Skeletal muscle satellite cell (primary cell): ENCODE data around the genes LENG1, LENG9, LILRA1 and KIR2DL1.

- CAGE, long polyA plus RNA: no peak
These were observed at the start of gene LENG1 for GRCh38 chr19:54159234-54160440. LENG1 (minus strand) TSS chr19:54159721.

DNA sequence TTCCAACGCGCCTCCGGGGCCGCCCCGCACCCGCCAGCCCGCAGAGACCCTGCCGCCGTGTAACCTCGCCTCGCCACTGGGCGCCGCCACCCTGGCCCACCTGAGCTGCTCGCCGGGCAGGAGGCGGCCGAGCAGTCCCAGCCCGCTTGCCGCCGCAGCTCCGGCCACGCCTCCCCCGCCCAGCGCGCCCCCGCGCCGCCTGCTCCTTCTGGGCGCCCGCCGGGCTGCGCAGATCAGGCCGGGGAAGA is 218 bp downstream of the MBOAT7 start:
- CAGE, long polyA plus RNA: no peak

DNA sequence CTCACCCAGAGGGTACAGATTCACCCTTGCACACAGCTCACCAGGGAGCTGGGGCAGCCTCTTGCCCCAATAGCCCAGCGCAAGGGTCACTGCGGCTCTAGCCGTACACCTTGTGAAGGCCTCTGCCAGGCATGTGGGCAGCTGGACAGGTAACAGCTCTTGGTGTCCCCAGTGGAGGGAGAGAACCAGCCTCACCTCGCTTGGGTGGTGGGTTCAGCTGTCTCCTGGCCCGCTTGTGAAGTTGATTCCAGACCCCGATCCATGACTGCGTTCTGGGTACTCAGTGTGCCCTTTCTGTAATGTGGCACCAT is 5.9 kb downstream of the RPS9 start:
- CAGE, long polyA plus RNA: no peak

- CAGE, long polyA plus RNA: no peak
These were observed 5.0 kb upstream of the LAIR1 start for GRCh38 chr19:54369459-54370384.

GRCh38 chr19:54373490-54374159 is 8.9 kb upstream of the LAIR1 start:
- CAGE, long polyA plus RNA: no peak

- CAGE, long polyA plus RNA: no peak
These were observed 15.7 kb downstream of the TTYH1 start for GRCh38 chr19:54430649-54431721.

- CAGE, long polyA plus RNA: no peak
These were observed 14.8 kb upstream of the LENG8 start for GRCh38 chr19:54434022-54434754.

DNA sequence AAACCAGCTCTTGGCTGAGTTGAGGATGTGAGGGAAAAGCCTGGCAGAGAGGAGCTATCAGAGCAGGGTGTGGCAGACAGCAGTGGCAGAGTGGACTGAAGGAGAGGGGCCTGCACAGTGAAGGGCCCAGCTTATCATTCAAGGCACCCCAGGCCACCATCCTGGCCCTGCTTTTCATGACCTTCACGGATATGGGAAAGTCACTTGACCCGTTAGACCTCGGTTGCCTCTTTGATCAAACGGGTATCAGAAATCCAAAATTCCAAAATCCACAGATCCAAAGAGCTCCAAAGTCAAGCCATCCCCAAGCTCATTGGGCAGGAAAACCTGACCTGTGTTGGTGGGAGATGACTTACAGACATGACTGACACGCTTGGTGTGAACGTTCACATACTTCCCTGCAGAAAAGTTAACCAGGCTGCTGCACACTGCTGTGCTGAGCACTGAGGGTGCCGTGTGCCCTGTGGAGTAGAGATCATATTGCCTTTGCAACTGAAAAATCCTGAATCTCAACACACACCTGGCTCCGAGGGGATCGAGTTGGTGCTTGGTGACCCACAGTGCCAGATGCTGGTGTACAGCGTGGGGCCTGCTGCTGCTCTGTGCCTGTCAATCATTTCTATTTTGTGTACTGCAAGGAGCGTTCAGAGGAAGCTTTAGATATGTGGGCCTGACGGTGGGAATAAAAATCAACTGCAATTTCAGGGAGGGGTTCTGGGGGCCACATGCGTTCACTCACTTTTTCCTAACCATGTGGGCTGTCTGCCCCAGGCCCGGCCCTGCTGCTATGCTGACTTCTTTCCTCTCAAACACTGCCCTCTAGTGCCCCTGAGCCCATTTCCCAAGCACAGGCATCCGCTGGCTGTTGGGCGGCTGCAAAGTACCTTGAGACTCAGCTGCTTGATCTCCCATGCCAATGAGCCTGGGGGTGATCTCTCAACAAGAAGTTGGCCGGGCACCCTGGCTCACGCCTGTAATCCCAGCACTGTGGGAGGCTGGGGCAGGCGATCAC is 9.9 kb upstream of the LENG8 start:
- CAGE, long polyA plus RNA: no peak

DNA sequence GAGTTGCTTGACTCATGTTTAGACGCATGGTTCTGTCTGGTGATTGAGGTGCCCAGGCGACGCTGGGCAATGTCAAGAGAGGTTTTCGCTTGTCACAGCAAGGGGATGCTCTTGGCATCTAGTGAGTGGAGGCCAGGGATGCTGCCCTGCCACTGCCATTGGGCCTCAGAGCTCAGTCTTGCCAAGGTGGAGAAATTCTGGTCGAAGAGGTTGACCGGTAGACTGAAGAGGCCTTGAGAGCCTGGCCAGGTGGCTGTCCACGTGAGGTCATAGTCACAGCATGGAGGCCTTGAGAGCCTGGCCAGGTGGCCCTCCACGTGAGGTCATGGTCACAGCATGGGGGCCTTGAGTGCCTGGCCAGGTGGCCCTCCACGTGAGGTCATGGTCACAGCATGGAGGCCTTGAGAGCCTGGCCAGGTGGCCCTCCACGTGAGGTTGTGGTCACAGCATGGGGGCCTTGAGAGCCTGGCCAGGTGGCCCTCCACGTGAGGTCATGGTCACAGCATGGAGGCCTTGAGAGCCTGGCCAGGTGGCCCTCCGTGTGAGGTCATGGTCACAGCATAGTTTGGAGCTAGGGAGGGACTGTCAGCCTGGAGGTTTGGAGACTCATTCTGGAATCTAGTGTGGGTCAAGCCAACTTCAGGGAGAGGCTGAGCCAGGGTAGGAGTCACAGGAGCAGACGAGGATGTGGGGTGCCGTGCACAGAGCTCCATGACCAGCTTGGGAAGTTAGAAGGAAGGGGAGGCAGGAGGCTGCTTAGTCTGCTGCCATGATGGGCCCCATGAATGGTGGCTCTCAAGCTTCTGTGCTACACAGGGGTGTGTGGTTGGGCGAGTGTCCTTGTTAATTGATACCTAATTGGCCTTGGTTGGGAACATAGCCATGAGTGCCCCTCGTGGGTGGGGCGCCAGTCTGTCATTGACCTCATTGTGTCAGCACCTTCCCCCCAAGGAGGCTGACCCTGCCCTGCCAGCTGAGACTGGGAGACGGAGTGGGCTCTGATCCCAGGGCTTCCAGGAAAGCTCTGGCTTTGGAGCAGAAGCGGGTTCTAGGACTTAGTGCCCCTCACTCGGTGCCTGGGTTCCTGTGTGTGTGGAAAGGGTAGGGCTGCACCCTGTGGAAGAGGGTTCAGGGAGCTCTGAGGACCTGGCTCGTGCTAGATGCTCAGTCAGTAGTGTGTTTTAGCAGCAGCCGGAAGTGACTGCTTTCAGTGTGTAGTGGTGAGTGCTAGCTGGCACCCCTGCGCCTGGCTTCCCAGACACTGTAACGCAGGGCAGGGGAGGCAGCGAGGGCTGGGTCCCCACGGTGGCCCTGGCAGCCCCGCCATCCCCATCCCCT is 4.0 kb downstream of the LENG9 start:
- CAGE, long polyA plus RNA: no peak

DNA sequence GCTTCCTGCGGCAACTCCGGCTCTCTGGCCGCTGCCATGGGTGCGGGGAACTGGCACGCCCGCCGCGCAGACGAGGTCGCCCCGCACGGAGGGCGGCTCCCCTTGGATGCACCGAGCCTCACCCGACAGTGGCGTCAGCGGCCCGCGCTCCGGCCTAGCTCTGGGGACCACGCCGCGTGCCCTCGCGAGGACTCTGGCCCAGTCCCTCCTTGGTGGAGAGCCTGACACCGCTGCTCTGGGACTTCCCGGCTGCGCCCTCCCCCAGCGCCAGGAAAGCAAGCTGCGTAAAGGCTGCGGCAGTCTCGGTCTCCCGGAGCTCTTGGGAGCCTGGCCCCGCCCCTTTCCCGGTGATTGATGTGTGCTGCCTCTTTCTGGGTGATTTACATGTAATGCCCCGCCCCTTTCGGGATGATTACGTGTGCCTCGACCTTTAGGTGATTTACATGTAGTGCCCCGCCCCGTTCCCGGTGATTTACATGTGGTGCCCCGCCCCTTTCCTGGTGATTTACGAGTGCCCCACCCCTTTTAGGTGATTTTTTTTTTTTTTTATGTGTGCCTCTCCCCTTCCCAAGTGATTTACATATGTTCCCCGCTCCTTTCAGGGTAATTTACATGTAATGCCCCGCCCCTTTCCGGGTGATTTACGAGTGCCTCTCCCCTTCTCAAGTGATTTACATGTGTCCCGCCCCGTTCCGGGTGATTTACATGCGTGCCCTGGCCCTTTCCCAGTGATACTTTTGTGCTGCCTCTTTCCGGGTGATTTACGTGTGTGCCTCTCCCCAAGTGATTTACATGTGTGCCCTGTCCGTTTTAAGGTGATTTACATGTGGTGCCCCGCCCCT is at the start of gene LENG9:
Gene LENG9 (minus strand): TSS at position 290 of the 842 bp plus-strand sequence.
- CAGE, long polyA plus RNA: no peak

DNA sequence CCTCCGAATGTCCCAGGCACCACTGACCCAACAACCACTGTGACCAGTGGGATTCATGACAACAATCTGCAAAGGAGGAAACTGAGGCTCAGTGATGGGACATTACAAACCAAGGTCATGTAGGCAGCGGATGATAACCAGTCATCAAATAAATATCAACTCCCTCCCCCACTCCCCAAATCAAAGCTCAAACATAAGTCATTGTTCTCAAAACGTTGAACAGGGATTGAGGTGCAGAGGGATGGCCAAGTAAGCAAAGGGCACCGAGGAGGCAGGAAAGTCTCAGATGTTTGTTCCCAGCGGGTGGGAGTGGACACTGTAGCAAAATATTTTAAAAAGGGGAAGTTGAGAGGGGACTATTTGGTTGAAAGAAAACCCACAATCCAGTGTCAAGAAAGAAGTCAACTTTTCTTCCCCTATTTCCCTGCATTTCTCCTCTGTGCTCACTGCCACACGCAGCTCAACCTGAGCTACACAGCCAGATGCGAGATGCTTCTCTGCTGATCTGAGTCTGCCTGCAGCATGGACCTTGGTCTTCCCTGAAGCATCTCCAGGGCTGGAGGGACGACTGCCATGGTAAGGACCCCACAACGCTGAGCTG is at the start of gene LILRA1:
Gene LILRA1 (plus strand): TSS at position 427 of the 601 bp plus-strand sequence.
- CAGE, long polyA plus RNA: no peak

DNA sequence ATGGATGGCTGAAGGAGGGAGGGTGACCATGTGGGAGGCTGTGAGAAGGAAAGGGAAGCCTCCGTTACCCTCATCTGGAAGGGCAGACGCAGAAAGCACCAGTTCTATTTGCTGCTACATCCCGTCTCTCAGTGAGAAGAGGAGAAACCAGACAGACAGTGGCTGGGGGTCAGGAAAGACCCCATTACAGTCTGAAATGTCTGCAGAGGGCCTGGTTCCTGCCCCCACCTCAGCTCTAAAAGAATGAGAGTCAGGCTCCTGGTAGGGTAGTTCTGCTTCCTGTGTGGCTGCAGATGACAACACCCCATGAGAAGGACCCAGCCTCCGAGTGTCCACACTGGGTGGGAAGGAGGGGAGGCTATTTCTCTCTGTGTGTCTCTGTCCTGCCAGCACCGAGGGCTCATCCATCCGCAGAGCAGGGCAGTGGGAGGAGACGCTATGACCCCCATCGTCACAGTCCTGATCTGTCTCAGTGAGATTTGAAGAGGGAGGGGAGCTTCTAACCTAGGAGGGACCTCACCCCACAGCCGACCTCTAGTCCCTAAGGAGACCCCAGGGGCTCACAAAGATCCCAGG is 463 bp downstream of the LILRA1 start:
- CAGE, long polyA plus RNA: no peak

GRCh38 chr19:54769662-54769959 is at the start of gene KIR2DL1:
KIR2DL1 (plus strand) TSS chr19:54769793.
- CAGE, long polyA plus RNA: no peak

DNA sequence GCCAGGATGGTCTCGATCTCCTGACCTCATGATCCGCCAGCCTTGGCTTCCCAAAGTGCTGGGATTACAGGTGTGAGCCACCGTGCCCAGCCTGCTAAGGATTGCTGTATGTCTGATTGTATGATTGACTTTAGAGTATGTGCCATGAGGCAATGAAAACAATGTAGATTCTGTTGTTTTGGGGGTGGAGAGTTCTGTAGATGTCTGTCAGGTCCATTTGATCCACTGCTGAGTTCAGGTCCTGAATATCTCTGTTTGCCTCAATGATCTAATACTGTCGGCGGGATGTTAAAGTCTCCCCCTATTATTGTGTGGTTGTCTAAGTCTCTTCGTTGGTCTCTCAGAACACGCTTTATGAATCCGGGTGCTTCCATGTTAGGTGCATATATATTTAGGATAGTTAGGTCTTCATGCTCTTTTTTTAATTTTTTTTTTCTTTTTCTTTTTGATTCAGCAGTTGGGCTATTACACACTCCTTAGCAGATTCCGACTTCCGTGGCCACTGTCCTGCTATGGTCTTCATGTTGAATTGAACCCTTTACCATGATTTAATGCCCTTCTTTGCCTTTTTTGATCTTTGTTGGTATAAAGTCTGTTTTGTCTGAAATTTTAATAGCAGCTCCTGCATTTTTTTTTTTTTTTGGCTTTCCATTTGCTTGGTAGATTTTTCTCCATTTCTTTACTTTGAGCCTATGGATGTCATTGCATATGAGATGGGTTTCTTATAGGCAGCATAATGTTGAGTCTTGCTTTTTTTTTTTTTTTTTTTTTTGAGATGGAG is 4.3 kb downstream of the FCAR start:
- CAGE, long polyA plus RNA: no peak

DNA sequence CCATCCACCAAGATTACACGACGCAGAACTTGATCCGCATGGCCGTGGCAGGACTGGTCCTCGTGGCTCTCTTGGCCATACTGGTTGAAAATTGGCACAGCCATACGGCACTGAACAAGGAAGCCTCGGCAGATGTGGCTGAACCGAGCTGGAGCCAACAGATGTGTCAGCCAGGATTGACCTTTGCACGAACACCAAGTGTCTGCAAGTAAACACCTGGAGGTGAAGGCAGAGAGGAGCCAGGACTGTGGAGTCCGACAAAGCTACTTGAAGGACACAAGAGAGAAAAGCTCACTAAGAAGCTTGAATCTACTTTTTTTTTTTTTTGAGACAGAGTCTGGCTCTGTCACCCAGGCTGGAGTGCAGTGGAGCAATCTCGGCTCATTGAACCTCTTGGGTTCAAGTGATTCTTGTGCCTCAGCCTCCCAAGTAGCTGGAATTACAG is 15.6 kb downstream of the FCAR start:
- CAGE, long polyA plus RNA: no peak

- CAGE, long polyA plus RNA: no peak
These were observed 12.5 kb upstream of the NCR1 start for GRCh38 chr19:54893292-54893921.

DNA sequence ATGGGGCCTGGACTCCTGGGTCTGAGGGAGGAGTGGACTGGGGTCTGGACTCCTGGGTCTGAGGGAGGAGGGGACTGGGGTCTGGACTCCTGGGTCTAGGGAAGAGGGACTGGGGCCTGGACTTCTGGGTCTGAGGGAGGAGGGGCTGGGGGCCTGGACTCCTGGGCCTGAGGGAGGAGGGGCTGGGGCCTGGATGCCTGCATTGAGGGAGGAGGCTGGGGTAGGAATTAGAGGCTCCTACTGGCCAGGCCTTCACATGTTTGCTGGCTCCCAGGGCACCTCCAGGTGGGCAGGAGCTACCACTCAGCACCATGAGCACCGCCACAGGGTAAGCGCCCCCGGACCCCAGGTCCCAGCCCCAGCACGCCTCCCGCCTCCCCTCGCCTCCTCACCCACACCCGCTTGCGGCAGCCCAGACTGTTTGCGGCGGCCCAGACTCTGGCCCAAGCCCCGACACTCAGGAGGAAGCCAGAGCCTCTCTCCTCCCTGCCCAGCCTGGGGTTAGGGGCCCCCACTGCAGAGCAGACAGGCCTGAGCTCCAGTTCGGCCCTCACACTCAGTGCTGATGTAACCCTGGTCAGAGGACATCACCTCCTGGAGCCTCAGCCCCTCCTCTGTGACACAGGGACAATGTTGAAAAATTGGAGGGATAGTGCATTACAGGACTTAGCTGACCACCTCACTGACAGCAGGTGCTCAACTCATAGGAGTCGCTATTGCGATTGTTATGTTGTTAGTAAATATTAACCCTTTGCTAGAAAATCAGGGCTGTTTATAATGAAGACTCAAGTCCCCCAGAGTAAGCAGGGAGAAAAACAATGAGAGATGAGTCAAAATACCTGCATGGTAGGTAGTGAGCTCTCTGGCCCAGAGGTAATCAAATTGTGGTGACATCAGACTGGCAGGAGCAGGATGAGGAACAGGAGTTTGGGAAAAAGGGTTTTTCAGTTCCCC is 742 bp downstream of the EPS8L1 start:
- CAGE, long polyA plus RNA: no peak

GRCh38 chr19:55088560-55089120 is 13.0 kb downstream of the EPS8L1 start:
- CAGE, long polyA plus RNA: no peak

- CAGE, long polyA plus RNA: no peak
These were observed 17.1 kb downstream of the EPS8L1 start for GRCh38 chr19:55092665-55093259.

- CAGE, long polyA plus RNA: no peak
These were observed 19.9 kb downstream of the PPP1R12C start for GRCh38 chr19:55097337-55098140.